Neural cell (in vitro differentiated cells): Measurements from ENCODE around the gene ELF1.

DNA sequence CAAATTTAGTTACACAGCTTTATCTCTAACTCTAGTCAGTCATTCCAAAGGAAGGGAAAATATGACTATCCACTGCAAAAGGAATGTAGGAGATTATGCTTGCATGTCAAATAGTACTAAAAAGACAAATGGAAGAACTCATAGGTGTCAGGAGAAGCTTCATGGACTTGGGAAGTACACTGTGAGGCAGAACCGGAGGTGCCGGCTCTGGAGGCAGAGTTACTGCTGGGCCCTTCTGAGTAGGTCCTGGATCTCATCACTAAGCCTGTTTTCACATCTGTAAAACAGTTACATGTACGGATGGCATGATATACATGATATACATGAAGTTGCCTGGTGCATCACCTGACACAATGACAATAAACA is 97.4 kb downstream of the FOXO1 start:
- RAMPAGE, long total RNA = no peak

- RAMPAGE, long total RNA = no peak
Observed at GRCh38 chr13:40610361-40610906, 56.0 kb downstream of the FOXO1 start.

GRCh38 chr13:40612963-40614128 is 53.1 kb downstream of the FOXO1 start:
- RAMPAGE, long total RNA = no peak

DNA sequence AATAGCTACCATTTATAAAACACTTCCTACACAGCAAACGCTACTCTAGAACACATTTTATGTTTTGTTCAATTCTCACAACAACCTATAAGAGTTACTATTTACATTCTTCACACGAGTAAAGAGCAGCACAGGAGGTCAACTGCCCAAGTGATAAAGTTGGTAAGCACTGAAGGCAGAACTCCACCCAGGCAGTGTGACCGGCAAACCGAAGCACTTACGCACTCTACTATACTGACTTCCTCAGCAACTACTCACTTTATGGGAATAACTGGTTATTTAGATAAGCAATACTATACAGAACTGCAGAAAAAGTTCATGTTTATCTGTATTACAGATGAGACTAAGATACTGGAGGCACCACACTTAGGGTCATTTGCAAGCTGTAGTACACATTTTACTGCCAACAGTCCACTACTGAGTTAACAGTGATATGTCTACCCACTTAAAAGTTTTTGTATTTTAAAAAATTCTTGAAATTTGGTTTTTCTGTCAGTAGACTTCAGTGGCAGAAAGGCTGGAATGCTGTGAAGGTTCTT is 28.8 kb downstream of the FOXO1 start:
- RAMPAGE, long total RNA = no peak

DNA sequence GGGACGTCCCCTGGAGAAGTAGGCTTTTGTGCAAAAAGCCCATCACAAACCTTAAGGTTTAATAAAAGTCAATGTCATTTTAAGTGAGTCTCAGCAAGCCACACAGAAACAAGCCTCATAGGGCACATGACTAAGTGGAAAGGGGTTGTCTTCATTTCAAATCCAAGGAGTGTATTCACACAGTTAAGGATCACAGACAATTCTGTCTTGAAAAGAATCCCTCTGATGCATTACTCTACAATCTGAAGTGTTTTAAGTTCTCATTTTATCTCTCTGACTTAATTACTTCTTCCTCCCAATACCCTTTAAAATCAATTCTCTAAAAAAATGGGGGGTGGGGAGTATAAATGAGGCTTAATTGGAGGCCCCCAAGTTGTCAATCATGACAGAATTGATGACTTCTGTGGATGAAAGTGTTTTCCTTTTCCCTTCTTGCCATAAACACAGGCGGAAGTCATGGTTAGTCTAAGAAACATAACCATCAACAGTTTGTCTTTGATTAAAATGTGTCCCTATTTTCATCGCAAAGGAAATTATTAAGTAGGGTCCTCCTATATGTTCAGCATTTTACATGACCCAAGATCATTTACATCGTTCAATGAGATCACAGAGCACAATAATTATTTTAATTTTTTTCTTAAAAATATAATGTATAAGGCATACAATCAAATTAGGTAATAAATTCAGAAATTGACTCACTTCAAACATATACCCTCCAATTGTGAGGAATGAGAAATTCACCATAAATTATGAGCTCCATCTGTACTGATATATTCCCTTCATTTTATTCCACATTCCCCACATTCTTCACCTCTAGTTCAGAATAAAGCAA is 17.2 kb downstream of the FOXO1 start:
- RAMPAGE, long total RNA = no peak

DNA sequence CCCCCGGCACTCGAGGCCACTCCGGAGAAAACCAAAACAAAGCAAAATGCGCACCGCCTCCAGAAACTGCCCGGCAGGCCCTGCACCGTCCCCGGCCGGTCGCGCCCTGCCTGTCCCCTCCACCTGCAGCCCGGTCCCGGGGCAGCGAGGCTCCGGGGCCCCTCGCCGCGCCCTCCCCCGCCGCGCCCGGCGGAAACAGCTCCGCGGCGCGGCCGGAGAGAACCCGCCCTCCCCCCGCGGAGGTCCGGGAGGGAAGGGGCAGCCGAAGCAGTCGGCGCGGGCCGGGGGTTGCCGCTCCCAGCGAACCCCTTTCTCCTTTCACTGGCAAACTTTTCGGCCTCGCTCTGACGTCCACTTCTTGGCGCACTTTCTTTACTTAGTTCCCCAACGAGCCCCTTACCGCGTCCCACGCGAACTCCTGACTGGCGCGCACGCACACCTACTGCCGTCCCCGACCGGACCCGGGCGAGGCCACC is 1.4 kb downstream of the FOXO1 start:
- RAMPAGE, long total RNA = no peak

DNA sequence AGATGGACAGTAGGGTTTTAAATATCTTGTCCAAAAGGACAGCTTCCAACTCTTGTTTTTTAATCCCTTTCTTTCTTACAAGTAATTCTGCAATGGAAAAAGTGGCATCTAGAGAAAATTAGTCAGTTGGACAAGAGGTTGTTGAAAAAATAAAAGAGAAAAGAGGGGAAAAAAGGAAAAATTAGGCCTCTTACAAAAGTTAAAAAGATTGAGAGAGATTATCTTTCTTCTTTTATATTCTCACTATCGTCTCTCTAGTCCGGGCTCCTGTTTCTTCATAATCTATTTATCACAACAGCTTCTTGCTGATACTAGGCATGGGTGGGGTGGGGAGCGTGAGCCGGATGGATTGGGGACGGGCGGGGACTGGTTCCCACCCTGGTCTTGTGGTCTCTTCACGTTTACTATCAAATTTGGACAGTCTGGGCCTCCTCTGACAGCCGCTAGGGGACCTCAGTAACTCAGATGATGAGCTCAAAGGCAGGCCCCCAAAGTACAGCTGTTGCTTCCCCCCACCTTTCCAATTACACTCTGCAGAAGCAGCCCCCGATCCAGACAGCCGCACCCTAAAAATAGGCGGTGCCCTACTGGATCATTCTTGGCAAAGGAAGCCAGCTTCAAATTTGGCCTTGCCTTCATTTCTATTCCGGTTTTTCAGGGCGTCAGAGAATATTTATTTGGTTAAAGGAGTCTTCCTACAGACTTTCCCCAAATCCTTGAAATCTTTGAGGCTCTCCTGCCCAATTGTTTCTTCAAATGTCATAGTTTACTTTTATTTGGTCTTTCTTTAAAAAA is 1.8 kb upstream of the FOXO1 start:
- RAMPAGE, long total RNA = no peak

DNA sequence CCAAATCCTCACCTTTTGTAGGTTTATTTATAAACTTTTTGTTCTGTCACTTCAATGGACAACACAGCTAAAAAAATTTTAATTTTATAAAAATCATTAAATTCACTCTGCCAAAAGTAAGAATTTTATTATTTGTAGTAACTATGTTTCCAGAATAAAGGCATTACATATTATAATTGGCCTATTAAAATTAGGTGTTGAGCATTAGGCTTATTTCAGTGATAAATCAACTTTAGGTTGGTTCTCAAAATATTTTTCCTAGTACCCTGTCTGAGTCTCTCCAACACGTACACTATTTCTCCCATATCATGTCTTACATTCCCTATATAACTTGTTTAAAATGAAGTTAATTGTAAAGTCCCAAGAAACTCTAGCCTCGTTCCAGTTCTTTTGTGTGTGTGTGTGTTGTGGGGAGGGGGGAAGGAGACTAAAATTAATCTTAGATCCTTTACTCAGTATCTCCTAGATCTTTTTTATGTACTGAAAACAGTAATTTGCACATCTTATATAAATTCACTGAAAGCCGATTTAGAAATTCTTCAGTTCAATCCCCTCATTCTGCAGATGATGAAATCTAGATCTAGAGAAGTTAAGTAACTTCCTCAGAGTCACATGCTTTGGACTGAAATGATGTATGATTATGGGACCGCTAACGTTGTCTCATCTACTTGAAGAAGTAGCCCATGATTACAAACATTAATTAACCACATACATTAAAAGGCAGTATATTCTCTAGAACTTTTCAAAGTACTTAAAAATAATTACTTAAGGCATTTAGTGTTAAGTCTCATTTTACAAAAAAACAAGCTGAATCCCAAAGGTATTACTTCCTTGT is 38.0 kb downstream of the ELF1 start:
- RAMPAGE, long total RNA = no peak

DNA sequence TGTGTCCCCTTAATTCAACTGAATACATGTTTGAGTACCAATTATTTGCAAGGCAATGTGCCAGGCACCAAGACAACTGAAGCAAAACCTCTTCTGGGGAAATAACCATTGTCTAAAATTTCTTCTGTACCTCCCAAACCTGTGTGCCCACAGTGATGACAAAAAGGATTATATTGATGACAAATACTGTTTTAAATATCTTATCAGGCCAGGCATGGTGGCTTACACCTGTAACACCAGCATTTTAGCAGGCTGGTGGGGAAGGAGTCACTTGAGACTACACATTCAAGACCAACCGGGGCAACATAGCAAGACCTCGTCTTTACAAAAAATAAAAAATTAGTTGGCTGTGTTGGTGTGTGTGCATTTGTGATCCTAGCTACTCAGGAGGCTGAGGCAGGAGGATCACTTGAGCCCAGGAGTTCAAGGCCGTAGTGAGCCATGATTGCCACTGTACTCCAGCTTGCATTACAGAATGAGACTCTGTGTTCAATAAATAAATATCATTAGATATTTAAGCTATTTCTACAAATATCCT is 35.0 kb downstream of the ELF1 start:
- RAMPAGE, long total RNA = no peak

DNA sequence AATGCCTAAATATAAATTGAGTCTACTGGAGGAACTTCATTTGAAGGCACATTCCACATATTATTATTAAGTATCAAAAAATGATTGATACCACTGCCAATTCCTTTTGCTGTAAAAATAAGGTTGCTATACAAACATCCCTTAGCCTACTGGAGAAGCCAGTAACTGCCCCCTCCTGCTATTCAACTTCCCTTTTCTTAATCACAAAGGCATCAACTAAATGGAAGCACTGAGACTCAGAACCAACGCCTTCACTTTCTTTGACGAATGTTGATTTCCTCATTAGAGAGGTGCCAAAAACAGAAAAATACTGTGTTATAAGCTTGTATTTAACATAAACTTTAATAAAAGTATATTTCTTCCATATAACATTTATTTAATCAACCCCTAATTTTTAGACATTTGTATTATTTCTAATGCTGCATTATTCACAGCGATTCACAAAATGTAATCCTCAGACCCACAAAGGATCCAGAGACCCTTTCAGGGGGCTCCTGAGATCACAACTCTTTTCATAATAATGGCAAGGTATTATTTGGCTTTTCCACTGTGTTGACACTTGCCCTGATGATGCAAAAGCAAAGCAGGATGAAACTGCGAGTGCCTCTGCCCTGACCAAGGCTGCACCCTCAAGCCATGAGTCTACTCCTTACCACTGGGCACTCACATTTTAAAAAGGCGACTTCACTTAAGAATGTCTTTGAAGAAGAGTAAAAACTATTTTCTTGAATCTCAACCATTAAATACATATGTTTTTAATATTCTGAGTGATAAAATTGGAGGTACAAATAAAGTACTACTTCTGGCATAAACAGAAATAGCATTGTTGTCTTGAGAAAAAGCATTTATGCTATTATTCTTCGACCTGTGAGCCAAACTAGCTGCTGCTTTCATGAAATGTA is 11.5 kb downstream of the ELF1 start:
- RAMPAGE, long total RNA = no peak

- RAMPAGE, long total RNA = no peak
Observed at GRCh38 chr13:41018851-41019595, at the start of gene ELF1. TSS of gene ELF1 (minus strand) at chr13:41019316.

DNA sequence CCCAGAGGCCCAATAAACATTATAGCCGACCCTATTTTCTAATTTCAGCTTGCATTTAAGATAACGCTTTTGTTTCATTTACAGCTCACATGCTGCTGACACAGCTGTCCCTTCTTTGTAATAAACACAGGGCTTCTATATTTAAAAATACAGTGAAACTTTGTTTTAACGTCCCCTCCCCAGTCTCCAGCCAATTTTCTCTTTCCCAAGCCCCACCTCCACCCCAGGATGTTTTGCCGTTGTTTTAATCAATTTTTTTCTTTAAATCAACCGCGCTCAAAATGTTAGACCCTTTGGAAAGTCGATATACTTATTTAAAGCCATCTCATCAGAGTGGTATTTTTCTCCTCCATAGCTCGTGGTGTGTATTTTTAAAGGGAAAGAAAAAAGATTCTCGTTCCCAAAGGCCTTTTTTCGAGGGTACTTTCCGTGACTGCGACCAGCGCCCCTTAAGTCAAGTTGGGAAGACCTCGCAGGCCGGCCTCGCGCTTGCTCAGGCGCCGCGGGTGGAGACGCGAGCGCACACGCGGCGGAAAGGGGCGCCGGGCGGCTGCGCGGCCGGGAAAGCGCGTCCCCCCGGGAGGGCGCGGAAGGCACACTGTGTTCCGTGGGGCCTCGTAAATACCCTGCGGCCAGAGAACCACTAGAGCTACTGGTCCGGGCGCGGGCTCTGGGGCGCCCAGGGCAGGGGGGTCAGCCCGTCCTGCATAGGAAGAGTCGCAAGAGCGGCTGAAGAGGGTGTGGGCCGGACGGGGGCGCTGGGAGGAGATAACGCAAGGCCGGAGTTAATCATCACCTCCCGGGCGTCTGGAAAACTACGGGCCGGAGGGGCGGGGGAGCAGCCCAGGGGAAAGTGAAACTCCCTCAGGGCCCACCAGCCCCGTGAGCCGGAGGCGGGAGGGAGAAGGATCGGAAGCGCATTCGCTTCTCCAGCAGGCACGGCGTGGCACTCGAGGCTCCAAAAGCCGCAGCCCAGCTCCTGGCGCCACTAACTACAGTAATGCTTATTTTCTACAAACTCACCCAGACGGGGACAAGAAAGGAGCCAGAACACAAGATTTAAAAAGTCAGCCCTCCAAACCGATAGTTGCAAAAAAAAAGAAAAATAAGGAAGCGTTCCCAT is 1.3 kb upstream of the WBP4 start:
- RAMPAGE, long total RNA = no peak

DNA sequence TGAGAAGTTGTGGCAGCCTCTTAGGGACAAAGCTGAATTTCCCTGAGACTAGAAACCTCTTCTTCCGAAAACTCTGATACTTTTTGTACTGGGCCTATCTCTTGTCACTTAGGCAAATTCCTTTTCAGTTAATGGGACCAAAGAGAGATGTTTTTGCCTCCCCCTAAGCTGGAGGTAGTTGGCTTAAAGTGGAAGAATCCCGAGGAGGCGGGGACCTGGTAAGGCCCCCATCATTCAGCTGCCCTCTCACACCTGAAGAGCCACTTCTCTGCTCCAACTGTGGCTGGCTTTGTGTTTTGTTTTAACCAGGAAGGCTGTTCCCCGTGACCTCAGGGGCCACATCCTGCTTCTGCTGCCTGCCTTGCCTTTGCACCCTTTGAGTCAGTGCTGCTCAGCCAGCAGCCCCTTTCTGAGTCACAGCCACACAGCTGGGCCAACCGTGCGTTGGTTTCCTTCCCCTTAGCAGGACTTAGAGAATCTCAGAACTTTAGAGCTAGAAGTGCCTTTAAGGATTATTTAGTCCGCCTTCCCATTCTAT is 7.7 kb downstream of the RGCC start:
- RAMPAGE, long total RNA = no peak

GRCh38 chr13:41488167-41488567 is 30.8 kb downstream of the RGCC start:
- RAMPAGE, long total RNA = no peak

- RAMPAGE, long total RNA = no peak
Observed at GRCh38 chr13:41639871-41640555, 182.7 kb downstream of the RGCC start.

- RAMPAGE, long total RNA = no peak
Observed at GRCh38 chr13:41696311-41697735, 239.5 kb downstream of the RGCC start.

DNA sequence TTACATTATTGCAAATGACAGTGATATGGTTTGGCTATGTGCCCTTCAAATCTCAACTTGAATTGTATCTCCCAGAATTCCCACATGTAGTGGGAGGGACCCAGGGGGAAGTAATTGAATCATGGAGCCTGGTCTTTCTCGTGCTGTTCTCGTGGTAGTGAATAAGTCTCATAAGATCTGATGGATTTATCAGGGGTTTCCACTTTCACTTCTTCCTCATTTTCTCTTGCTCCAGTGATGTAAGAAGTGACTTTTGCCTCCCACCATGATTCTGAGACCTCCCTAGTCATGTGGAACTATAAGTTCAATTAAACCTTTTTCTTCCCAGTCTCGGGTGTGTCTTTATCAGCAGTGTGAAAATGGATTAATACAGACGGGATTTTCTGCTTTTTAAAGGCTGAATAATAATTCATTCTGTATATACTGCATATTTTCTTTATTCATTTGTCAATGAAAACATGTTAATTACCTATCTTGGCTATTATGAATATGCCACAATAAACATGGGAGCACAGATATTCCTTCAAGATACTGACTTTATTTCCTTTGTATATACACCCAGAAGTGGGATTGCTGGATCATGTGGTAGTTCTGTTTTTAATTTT is 109.4 kb downstream of the VWA8 start:
- RAMPAGE, long total RNA = no peak

DNA sequence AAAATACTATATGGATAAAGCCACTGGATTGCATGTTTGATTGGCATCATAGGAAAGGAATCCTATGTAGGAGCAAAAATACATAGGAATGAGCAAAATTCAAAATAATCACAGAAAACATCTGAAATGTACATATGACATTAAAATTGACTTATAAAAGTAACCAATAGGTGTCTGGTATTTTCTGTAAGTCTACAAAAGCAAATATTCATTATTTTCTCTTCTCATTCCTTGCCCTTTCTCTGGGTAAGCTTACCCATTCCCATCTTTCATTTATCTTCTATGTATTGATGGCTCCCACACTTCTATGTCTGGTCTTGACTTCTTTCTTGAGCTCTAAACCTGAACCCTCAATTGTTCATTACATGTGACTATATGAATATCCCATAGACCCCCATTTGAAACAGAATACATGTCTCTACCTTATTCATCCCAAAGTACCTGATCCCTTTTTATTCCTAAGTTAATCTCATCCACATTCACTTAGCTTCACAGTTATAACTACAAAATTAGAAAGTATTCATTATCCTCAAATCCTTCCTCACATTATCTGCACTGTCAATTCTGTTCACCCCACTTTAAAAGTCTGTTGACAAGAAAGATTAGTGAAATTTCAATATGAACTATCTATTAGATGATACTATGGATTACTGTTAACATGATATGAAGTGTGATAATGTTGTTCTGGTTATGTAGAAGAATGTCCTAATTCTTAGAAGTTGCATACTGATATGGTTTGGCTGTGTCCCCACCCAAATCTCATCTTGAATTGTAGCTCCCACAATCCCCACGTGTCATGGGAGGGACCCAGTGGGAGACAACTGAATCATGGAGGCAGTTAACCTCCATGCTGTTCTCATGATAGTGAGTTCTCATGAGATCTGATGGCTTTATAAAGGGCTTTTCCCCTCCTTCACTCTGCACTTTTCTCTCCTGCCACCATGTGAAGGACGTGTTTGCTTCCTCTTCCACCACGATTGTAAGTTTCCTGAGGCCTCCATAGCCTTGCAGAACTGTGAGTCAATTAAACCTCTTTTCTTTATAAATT is 77.2 kb downstream of the VWA8 start:
- RAMPAGE, long total RNA = no peak

GRCh38 chr13:42552898-42553417 is 21.0 kb upstream of the TNFSF11 start:
- RAMPAGE, long total RNA = no peak

- RAMPAGE, long total RNA = no peak
Observed at GRCh38 chr13:43095355-43096079, 72.1 kb downstream of the DNAJC15 start.